Ascending aorta (tissue), 1 donor: ENCODE measurements around a stretch of chr2.

GRCh38 chr2:118014347-118014835 is 521 bp upstream of the CCDC93 start:
- PRO-cap, result no peak

GRCh38 chr2:118310842-118311584 is 222.7 kb downstream of the INSIG2 start:
- PRO-cap, result no peak

- PRO-cap, result no peak
These were observed 205.0 kb downstream of the EN1 start for GRCh38 chr2:118642463-118642775.

GRCh38 chr2:118774242-118774811 is 73.1 kb downstream of the EN1 start:
- PRO-cap, result no peak

GRCh38 chr2:118857472-118857741 is 10.0 kb upstream of the EN1 start:
- PRO-cap, result no peak

DNA sequence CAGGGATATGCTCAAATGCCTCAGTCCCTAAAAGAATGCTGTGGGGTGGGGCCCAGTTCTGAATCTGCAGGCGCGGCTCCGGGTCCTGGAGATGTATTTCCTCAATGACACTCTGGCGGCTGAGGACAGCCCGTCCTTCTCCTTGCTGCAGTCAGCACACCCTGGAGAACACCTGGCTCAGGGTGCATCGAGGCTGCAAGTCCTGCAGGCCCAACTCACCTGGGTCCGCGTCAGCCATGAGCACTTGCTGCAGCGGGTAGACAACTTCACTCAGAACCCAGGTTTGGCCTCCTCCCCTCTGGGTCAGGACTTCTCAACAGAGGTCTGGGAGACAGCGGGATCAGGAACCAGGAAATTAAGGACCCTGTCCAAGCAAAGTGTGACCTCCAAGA is 28.1 kb downstream of the MARCO start:
- PRO-cap, result no peak

DNA sequence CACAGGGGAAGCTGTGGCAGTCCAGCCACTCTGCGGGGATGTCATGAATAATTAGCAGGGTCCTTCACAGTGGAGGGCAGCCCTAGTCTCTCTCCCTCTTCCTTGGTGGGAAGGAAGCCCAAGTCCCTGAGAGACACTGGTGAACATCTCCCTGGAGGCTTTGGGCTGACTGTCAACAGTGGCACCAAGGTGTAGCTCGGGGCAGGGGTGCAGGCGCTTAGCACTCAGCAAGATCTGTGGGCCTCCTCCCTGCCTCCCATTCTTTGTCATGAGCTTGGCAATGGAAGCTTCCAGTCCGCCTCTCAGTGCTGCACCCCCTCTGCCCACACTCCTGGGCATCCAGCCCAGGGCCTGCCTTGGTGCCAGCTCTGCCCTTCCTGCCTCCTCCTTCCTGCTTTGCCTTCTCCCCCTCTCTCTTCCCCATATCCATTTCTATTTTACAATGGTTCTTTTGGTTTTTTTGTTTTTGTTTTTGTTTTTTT is 59.4 kb downstream of the STEAP3 start:
- PRO-cap, result no peak

DNA sequence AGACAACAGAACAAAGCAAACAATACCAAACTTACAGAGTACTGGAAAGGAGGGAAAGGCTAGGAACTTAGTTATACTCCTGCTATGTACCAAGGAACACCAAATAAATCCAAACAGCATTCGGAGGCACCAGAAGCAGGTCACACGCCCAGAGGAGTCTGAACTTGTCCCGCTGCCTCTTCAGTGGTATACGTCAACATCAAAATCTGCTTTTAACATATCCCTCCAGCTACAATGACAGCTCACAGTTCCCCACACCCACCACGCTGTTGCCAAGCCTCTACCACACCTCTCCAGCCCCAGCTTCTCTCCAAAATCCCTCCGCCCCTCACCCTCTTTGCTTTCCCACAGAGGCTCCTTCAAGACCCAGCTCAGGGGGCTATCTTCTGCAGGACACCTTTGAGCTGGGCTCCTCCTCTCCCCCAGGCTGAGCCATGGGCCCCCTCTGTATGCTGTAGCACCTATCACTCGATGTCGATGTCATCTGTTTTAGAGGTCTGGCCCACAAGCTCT is 17.3 kb downstream of the C2orf76 start:
- PRO-cap, result no peak

- PRO-cap, result no peak
These were observed 5.7 kb upstream of the TMEM37 start for GRCh38 chr2:119425617-119426764.

- PRO-cap, result no peak
These were observed 35.8 kb downstream of the SCTR start for GRCh38 chr2:119488263-119489139.

GRCh38 chr2:119892122-119892778 is 120.6 kb upstream of the EPB41L5 start:
- PRO-cap, result no peak

DNA sequence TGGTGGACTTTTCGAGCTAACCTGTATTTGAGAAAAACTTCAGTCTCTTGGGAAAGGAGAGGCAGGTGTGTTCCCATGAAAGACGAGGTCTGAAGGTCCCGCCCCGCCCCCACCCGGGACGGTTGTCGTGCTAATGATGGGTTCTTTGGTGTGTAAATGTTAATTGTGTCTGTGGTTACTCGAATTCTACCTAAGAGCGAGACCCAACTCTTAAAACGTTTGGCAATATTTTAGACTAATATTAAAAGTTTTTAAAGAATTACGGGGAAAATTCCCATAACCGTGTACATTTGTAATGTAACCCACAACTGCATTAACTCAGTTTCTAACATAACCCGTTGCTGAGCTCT is 715 bp downstream of the EPB41L5 start:
- PRO-cap, result no peak

GRCh38 chr2:120245936-120246491 is 6.6 kb upstream of the RALB start:
- PRO-cap, result no peak

GRCh38 chr2:120258834-120259470 is 6.3 kb downstream of the RALB start:
- PRO-cap, result no peak

GRCh38 chr2:120343385-120344132 is 2.4 kb upstream of the INHBB start:
- PRO-cap, result no peak

DNA sequence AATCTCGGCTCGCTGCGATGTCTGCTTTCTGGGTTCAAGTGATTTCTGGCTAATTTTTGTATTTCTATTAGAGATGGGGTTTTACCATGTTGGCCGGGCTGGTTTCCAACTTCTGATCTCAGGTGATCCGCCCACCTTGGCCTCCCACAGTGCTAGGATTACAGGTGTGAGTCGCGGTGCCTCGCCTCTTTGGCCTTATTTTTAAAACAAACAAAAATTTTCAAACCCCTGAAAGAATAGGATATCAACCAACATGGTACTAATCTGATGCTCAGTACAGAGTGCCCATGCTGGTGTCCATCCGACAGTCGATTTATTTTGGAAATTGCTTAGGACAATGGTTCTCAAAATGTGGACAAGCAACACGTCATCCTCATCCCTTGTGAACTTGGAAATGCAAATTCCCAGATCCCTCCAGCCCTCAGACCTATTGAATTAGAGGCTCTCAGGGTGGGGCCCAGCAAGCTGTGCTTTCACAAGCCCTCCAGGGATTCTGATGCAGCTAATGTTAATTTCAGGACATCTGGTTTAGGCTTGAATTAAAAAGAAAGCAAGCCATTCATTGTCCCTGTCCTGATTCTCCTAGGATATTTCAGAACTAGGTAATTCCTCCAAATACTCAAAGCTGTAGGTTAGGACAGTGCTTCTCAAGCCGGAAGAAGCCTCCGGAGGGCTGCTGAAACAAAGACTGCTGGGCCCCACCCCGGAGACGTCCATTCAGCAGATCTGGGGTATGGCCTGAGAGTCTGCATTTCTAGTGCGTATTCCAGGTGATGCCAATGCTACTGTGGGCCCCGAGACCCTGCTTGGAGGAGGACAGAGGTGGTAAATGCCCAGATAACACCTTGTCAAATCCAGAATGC is 26.2 kb upstream of the GLI2 start:
- PRO-cap, result no peak

- PRO-cap, result no peak
These were observed 13.0 kb upstream of the GLI2 start for GRCh38 chr2:120722475-120723167.

GRCh38 chr2:120734851-120735365 is 760 bp upstream of the GLI2 start:
- PRO-cap, result no peak

DNA sequence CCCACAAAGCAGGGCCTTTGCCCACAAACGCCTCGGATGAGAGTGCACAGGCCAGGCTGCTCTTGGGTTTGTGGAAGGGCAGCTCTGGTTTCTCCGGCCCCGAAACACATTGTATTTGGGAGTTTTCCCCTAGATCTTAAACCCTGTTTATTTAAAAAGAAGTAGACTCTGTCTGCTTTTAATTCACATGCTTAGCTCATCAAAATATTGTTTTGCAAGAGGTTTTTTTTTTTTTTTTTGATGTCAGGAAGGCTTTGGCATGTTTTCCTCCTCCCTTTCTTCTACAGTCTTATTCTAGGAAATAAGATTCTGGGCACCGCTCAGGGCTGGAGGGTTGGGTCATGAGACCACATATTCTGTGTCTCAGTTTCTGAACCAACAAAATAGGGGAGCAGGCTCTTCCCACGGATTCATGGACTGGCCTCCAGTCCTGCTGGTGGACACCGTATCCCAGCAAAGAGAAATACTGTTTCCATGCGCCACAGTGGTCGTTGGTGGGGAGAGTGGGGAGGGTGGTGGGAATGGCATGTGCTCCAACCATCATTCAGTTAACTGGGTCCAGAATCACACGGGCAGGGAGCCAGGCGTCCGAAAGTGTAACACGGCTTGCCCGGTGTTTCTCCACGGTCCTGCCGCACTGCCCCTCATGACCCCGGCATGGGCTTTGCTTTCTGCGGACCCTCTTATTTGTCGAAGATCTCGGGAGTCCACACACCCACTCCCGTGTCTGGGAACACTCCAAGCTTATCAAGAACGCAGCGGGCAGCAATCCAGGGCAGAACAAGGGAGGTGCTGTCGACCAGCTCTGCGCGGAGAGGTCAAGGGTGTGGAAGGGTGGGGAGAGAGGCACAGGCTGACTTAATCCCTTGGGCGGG is 176.6 kb downstream of the GLI2 start:
- PRO-cap, result unidirectional peak, plus-strand start at position 373 of the sequence

GRCh38 chr2:121221069-121221612 is 63.9 kb downstream of the TFCP2L1 start:
- PRO-cap, result no peak